Fibroblast of the aortic adventitia (primary cell): ENCODE data around the gene SLC6A1.

DNA sequence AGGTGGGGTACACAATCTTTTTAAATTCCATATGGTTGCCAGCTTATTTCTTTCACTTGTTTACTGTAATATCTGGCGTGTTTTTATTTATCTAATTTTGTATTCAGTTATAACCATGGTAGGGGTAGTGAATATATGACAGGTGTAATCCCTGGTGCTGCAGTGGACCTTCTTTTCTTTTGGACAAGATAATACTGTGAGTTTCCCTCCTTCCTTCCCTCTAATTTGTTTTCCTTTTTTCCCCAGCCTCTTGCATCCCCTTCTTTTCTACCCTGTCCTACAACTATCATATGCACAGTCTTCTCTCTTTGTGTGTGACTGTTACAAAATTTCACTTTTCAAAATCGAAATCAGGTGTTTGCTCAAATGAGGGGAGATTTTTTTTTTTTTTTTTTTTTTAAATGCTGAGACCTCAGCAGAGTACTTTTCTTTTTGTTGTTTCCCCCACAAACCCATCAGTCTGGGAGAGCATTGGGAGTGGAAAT, 76.3 kb downstream of the LHFPL4 start:
- CAGE, long polyA plus RNA = no peak

- CAGE, long polyA plus RNA = no peak
These were observed 840 bp downstream of the BRPF1 start for GRCh38 chr3:9731952-9733197.

- CAGE, long polyA plus RNA = no peak
These were observed 497 bp upstream of the OGG1 start for GRCh38 chr3:9749252-9749658.

DNA sequence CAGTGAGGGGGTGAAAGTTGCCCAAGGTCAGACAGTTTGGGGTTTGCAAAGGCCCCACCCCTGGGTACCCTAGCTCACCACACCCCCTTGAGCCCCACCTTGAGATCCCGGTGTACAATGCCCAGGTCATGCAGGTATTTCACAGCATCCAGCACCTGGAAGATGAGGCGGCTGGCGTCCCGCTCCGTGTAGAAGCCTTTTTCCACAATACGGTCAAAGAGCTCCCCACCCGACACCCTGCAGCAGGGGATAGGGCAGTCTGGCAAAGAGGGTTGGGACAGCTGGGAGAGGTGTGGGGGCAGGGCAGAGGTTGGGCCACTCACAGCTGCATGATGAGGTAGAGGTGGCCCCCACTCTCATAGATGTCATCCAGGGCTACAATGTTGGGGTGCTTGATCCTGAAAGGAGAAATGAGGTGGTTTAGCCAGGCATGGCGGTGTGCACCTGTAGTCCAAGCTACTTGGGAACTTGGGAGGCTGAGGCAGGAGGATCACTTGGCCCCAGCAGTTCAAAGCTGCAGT, 6.9 kb downstream of the CAMK1 start:
- CAGE, long polyA plus RNA = no peak

DNA sequence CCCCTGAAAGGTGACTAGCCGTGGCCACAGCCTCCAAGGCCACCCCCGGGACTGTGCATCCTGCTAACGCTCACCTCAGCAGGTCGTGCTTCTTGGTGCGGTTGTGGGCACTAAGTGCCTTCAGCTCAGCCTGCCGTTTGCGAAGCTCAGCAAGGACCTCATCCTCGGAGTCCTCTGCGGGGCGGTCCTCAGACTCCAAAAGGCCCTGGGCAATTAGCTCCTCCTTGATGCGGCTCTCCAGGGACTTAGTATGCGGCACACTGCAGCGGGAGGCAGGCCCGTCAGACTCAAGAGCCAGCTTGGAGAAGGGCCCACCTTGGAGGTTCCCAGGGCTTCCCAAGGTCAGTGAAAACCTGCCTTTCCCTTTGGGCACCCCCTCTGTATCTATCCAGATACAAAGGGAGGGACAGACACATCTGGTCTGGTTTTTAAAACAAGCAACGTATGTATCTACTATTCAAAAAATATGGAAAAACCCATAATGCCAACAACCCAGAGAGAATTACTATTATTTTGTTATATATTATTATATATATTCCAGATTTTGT, 8.2 kb downstream of the TADA3 start:
- CAGE, long polyA plus RNA = no peak

- CAGE, long polyA plus RNA = no peak
These were observed 587 bp downstream of the IL17RE start for GRCh38 chr3:9903282-9903587.

- CAGE, long polyA plus RNA = no peak
These were observed 979 bp downstream of the IL17RC start for GRCh38 chr3:9917752-9918402.

DNA sequence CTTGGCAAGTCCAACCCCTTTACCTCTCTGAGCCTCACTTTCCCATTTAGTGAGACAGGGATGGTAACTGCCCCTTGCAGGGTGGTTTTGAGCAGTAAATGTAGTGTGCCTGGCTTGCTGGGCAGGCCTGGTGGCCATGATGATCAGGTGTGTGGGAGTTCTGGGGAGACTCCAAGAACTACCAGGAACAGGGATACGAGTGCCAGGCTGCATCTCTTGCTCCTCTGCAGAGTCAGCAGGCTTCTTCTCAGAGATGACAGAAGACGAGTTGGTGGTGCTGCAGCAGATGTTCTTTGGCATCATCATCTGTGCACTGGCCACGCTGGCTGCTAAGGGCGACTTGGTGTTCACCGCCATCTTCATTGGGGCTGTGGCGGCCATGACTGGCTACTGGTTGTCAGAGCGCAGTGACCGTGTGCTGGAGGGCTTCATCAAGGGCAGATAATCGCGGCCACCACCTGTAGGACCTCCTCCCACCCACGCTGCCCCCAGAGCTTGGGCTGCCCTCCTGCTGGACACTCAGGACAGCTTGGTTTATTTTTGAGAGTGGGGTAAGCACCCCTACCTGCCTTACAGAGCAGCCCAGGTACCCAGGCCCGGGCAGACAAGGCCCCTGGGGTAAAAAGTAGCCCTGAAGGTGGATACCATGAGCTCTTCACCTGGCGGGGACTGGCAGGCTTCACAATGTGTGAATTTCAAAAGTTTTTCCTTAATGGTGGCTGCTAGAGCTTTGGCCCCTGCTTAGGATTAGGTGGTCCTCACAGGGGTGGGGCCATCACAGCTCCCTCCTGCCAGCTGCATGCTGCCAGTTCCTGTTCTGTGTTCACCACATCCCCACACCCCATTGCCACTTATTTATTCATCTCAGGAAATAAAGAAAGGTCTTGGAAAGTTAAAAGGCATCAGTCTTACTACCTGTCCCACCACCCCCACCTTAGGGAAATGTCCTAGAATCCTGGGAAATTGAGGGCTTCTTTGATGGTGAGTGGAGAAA, 7.8 kb downstream of the PRRT3 start:
- CAGE, long polyA plus RNA = no peak

GRCh38 chr3:9978806-9979430, 7.7 kb downstream of the EMC3 start:
- CAGE, long polyA plus RNA = no peak

GRCh38 chr3:10010723-10011622, 15.3 kb upstream of the FANCD2 start:
- CAGE, long polyA plus RNA = no peak

GRCh38 chr3:10142633-10143255, 1.2 kb downstream of the VHL start:
- CAGE, long polyA plus RNA = no peak

GRCh38 chr3:10260036-10260678, 11.9 kb downstream of the TATDN2 start:
- CAGE, long polyA plus RNA = no peak

GRCh38 chr3:10319171-10319509, 1.8 kb downstream of the SEC13 start:
- CAGE, long polyA plus RNA = no peak

- CAGE, long polyA plus RNA = no peak
These were observed 4.5 kb upstream of the SLC6A1 start for GRCh38 chr3:10988049-10988406.

DNA sequence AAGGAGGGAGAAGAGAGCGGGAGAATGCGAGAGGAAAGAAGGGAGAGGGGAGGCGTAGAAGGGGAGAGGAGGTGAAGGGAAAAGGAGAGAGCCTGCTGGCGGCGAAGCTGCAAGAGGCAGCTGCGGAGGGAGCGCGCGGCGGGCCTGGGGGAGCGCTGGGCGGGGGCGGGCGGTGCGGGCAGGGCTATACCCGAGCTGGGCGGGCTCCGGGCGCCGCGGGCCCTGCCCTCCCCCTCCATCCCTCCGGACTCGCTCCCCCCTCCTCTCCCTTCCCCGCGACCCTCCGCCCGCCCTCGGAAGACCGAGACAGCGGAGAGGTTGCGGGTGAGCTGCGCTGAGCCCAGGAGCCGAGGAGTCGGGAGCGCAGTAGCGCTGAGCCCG, at the start of gene SLC6A1:
Gene SLC6A1 (plus strand): TSS at position 290 of the 381 bp plus-strand sequence.
- CAGE, long polyA plus RNA = no peak

GRCh38 chr3:11060667-11061164, 68.2 kb downstream of the SLC6A1 start:
- CAGE, long polyA plus RNA = no peak

- CAGE, long polyA plus RNA = no peak
These were observed 14.1 kb upstream of the HRH1 start for GRCh38 chr3:11139929-11140828.

DNA sequence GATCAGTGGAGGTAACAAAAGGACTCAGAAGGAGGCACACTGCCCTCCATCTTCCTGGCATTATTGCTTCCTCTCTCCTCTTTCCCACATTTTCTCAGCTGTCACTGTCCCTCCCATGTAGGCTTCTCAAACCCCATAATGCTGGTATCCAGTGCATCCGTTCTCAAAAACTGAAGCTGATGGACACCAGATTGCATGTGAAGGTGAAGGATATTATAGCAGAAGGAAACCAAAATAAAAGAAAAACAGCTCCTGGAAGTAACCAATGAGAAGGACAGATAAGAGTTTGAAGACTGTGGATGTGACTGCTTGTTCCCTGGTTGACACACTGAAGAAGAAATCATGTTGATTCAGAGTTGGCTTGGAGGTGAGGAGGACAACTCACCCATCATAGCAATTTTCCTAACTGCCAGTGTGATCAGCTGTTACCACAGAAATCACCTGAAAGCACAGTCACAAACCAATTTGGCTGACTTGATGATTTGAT, 9.9 kb downstream of the ATG7 start:
- CAGE, long polyA plus RNA = no peak

DNA sequence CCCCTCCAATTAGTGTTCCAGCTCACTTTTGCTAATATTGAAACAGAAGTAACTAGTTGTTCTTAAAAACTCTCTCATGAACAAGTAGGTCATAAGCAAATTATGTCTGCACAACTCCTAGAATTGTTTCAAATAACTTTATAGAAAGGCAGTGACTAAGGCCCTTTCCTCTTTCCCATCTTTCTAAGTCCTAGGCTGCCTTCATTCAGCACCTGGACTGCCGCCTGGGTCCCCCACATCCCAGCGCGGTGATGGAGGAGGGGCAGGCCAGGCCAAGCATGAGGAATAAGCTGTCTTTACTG, 17.9 kb downstream of the ATG7 start:
- CAGE, long polyA plus RNA = no peak

DNA sequence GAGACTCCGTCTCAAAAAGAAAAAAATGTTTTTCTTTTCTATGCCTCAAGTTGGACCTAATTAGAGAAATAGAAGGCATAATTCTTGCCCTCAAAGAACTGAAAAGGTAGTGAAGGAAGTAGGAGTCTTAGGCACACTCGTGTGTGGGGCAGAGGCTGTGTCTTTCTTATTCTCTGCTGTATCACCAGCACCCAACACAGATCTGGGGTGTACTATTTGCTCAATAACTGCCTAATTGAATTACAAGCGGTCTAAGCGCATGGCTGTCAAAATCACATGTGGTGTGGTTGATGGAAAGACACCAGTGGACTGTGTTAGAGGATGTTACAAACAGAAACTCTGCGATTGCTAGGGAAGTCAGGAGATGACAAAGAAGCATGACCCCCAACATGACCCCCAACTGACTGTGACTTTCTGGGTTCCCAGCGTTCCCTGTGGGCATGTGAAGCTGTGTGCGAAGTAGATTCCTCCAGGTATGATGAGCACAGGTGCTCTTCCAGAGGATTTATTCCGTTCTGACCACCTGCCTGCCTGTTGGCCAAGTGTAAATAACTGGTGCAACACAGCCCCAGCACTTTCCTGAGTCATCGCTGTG, 32.0 kb downstream of the ATG7 start:
- CAGE, long polyA plus RNA = no peak